Measurements from ENCODE around the genes LMO4 and GBP1.

DNA sequence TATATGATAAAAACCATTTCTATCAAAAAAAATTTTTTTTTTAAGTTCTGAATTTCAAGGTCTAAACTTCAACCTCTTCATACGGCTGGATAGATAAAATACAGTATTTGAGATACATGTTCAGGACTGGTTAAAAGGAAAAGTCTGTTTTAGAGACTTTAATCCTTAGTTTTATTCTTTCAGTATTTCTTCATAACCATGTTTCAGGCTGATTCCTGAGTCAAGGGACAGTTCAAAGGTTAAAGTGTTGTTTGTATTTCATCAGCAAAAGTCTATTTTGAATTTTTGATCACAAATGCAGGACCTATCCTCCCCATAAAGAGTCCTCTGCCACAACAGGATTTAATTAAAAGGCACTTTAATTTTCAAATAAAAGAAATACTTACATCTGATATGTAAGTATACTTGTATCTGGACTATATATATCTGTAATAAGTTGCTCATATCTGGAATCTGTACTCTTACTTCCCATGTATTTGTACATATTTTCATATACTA lies 53.5 kb downstream of the SELENOF start:
- RRBS: no CpG with 5 or more reads among the region's 1 CpG

DNA sequence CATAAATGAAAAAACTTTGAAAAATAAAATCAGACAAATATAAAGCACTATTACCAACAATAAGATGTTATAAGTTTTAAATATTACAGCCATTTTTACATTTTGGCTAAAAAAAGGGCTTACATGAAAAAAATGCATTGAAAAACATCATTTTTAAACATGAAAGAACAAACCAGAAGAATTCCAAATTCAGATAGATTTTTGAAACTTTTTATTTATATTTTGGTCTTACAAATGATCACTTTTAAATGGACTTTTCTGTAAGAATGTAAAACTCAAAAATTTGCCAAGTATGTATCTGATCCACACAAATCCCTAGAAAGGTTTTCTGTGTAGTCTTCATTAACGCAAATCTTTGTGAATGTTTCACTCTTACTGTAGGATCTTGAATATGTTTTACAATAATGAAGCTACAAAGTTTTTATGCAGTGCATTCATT lies 51.4 kb downstream of the SELENOF start:
- RRBS: no CpG with 5 or more reads among the region's 1 CpG

- RRBS: no CpG with 5 or more reads among the region's 6 CpGs
These were observed 206.9 kb upstream of the LMO4 start for GRCh38 chr1:87121818-87122173.

DNA sequence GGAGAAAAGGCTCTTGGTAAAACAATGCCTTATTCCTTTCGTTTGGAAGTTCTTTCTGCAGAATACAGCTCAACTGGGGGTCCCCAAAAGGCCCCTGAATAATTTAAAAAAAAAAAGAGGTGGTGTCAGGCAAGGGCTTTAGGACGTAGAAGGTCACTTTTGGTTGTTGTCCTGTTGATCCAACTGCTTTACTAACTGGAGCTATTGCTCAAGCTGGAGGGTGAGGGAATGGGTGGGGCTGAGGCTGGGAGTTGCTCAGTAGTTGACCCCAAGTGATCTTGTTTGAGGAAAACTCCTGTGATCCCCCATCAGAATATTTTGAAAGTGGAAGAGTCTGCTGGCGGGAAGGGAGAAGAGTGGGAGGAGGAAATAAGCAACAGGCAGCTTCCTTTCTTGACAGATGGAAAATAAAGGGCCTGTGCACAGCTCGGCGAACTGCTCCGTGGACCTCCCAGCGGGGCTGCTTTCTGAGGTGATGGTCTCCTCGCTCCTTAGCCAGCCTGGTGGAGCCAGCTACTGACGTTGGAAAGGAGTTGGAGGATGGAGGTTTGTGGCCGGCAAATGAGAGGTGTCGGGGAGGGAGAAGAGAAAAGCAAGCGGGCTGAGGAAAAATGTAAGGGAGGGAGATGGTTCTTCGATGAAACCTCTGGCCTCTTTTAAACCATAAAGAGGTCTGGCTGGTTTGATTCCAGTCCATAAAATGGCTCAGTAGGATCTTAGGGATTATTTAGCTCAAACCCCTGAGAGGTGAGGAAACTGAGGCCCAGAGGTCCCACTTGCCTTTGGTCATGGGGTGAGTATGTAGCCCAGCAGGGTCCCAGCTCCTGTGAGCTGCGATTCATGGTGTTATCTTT lies 199.0 kb upstream of the LMO4 start:
- RRBS: no CpG with 5 or more reads among the region's 14 CpGs

DNA sequence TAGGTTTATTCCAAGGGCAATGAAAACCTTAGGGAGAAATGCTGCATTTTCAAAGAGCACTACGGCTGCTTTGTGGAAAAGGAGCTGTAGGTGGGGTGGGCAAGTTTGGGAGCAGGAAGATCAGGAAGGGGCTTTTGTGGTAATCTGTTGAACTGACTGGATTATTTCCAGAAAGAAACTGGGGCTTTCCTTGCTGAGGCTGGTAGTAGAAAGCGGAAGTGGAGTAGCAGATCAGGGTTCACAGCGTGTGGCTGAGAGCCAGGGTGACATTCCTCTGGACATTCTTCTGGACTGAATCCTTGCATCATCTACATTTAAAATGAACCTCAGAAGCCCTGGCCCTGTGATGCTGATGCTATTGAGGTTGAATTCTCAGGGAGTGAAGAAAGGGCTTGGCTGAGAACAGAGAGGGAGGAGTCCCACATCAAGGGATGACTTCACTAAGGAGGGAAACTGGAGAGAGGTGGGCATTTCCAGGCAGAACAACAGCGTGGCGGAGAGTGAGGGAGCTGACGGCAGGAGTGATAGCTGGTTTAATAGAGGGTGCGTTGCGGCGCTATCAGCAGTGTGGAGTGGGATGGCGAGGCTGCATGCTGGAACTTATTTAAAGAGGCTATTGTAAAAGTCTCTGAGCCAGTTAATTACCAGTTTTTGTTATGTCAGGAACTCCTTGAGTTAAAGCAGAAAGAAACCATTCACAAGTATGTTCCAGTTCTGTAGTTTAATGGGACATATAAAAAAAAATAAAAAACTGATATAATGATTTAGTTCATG lies 102.3 kb upstream of the LMO4 start:
- RRBS: no CpG with 5 or more reads among the region's 10 CpGs

DNA sequence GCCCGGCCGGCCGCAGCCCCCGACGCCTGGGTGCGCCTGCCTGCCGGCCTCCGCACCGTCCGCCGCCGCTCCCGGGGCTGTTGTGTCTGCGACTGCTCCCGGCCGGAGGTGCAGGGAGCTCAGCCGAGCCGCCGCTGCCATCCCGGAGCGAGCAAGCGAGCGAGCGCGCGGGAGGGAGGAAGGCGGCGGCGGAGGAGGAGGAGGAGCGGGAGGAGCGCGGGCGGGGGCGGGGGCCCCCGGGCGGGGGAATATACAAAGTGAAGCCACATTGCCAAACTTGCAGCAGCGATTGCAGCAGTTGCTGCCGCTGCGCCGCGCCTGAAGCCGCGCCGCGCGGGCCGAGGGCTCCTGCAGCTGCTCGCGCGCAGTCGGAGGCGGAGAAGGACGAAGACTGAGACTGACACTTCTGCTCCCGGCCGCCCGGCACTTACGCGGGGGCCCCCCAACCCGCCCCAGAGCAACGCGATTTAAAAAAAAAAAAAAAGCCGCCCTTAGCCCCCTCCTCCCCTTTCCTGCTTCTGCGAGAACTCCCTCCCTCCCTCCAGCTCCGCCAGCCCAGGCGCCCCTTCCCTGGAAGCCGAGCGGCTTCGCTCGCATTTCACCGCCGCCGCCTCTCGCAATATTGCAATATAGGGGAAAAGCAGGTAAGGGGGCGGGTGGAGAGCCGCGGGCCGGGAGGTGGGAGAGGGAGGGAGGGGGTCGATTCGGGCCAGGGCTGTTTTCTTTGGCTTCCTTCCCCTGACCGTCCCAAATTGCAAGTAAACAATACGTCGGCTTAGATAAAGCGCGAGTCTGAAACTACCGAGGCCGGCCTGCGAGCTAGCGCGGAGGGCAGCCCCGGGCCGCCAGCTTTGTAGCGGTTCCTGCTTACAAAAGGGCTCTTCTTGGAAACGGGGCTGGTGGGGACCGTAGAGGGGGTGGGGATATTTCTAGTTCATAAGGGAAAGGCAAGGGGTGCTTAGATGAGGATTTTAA lies at the start of gene LMO4:
Gene LMO4, plus strand, starts transcription at position 280 of the 975 bp plus-strand sequence.
- RRBS: 3% methylated on average over 23 of the region's 94 CpGs

DNA sequence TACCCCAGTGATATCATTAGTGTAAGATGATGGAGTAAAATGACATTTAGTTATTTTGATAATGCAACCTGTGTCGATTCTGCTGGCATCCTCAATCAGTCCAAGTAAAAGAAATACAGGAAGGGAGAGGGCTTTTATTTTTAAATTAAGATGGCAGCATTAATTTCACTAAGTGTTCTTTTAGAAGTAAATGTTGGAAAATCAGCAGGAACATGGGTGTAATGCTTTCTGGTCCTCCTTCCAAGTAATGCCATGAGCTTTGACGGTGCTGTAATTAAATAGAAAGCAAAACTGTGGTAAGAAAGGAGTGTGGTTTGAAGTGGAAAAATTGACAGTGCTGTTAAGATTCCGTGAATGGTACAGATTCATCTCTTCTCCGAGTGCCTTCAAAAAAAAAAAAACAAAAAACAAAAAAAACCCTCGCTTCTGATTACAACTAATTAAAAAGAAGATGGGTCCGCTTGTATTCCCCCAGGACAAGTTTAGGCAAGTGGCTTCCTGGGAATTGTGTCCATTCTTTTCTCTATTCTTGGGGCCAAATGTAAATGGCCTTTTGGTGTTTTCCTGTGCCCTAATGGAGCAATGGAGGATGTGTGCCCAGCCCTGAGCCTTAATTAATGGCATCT lies 5.0 kb downstream of the LMO4 start:
- RRBS: no CpG with 5 or more reads among the region's 6 CpGs

GRCh38 chr1:87449137-87450173 lies 120.8 kb downstream of the LMO4 start:
- RRBS: no CpG with 5 or more reads among the region's 9 CpGs

DNA sequence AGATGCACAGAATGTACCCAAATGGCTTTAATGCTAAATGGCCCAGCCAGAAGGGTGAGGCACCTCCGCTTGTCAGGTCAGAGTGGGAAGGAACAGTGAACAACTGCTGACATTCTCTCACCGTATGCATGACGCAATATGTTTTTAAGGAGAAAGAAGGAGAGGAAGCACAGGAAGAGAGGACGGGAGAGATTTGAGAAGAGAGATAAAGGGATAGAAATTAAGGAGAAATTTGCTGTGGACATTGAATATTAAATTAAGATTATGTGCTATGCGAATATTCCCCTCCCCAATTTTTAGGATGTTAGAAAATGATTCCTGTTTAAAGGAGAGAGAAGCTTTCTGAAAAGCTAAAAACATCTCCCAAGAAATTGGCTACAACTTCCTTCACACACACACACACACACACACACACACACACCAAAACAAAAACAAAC lies 525.5 kb downstream of the LMO4 start:
- RRBS: no CpG with 5 or more reads among the region's 5 CpGs

DNA sequence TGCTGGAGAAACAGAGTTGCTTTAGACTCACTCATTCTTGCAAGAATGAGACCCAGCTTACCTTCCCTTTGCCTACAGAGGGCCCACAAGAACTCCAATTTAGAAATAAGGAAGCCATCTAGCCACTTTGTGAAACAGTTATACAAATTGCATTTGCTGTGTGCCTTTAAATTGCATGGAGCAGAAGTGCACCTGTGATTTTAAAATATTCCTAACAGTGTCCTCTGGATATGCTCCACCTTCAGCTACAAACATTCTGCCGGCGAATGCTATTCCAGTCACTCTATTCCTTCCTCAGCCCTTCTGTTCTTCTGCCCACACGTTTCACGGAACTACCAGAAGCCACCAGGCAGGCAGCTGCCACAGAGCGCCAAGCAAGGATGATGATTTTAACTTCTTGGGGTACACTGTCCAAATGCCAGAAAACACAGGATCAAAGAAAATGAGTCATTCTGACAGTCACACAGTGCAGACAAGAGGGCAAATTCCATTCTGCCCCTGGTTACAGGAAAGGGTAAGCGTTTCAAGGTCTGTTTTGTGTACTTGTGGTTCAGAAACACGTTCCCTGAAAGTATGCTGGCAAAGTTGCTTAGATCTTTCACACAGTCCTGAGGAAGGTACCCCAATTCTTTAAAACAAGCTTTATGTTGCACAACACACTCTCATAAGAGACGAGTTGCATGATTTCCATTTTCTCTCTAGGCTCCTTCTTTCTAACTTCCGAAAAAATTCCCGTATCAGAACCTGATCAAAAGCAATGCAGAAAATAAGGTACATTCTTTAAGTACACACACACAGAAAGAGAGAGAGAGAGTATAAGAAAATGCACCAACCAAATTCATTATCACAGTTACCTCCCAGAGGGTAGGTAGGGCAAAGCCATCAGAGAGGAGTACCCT lies 508.4 kb upstream of the PKN2 start:
- RRBS: no CpG with 5 or more reads among the region's 10 CpGs

DNA sequence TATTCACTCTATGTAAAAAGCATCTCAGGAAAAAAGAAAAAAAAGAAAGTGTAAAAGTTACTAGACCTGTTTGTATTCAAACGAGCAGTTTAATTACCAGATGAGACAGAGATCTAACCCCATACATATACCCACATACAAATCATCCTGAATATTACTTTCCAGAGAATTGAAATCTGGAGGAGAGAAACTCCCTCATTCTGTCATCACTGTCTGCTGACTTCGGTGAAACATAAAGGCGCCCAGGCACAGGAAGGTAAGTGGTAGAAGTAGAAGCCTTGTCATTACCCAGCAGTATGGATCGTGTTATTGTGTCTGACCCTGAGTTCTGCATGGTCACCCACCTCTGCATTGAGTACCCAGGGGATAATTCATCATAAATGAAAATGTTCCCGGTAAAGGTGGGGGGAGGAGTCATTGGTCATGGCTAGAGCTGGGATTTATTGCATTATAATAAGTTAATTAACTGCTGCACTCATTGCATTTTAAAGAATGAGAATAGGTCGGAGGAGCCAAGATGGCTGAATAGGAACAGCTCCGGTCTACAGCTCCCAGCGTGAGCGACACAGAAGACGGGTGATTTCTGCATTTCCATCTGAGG lies 342.6 kb upstream of the PKN2 start:
- RRBS: no CpG with 5 or more reads among the region's 10 CpGs

GRCh38 chr1:88647090-88647653 lies 36.9 kb upstream of the PKN2 start:
- RRBS: no CpG with 5 or more reads among the region's 3 CpGs

DNA sequence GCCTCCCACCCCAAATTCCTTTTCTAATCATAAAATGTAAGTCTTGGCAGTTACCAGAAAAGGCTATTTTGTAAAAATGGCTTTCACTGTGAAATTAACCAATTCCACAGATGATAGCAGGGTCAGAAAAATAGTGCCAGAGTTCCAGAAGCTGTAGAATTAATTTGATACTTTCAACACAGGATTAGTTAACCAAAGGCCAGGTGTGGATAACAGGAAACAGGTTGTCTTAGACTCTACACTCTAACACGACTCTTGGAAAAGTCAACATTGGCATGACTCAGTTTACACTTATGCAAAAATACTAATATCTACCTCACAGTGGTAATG lies 1.0 kb downstream of the GTF2B start:
- RRBS: no CpG with 5 or more reads among the region's 1 CpG

DNA sequence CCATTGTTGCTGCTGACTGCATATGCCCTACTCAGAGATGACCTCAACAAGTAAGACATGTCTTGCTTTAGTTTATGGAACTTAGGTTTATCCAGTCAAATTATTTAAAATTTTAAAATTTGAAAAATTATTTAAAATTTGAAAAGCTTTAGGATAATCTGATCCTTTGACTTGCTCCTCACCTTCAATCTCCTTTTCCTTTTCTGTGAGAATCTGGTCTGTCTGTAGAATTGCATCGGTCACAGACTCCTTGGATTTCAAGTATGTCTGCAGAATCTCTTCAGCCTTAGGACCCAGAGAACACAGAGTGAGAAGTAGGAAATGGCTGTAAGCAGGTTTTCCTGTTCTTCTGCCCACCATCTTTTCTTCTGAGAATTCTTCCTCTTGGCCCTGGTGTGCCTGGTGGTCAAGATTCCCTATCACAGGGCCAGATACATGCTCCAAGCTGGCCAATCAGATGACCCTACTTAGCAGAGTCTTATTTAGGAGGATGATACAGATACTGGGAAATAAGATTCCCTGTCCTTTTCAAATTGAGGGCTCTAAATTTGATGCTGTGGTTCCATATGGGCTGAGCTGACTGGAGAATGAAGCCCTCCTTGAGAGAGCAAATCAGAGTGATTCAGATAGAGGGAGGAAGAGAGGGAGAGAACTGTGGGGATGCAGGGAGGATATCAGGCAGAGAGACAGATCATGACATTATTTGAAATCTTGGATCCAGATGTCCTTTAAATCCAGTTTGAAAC lies 13.3 kb downstream of the GBP3 start:
- RRBS: no CpG with 5 or more reads among the region's 1 CpG

DNA sequence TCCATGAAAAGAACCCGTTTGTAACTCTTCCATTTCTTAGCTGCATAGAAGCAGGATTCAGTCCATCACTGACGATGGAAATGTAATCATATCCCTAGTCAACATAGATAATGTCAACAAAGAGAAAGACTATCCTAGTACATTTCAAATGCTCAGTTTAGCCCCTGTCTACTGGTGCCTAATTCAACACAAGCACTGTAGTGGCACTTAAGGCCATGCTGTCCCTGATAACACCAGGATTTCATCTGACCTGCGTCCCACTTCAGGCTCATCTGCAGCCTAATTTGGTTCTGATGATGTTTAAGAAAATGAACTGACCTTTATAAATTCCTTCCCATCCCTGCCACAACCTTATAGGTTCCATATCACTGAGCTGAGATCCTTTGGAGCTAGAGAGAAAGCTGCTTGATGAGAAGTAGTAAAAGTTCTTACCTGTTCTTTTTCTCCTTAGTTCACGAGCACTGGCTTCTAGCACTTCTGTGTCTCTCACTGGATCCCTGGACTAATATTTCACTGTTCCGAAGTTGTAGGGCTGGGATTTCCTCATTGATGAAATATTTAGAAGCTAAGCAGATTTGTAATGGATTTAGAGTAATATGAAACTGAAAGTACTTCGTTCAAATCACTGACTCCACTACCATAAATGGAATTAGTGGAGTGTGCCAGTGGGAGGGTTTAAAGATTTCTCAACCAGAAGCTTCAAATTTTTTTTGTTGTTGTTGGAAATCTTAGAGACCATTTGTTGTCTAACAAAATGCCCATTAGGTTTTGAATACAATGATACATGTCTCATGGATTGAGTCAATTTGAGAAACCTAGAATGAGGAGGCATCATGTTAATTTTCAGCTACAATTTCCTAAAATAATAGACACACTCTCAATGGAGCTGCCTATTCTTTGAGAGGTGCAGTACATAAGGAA lies at the start of gene GBP1:
Gene GBP1, minus strand, starts transcription at position 481 of the 921 bp plus-strand sequence.
- RRBS: no CpG with 5 or more reads among the region's 6 CpGs

DNA sequence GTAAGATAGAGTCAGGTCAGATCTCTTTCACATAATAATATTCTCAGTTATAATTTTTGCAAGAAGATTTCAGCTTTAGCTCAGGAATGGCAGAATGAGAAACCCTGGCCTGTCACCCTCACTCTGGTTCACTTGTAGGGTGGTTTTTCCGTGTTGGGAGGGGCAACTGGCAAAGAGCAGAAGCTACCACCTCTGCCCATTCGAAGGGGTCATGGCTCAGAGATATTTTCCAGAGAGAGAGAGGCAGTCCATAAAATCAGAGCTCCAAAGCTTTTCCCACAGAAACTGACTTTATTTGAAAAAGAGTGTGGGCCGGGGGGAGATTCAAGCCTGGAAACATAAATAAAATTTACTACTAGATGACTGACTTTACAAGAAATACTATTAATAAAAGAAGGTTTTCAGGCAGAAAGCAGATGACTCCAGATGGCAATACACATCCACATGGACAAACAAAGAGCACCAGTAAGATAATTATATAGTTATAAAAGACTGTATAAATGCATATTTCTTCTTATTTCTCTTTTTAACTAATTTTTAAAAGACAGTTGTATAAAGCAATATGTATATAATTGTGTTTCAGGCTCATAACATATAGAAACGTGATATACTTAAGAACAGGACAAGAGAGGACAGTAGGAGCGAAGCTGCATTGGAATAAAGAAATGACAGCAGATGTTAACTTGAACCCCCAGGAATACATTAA lies 3.8 kb upstream of the GBP1 start:
- RRBS: no CpG with 5 or more reads among the region's 5 CpGs

GRCh38 chr1:89112438-89113272 lies 13.3 kb downstream of the GBP2 start:
- RRBS: 67% methylated on average over 1 of the region's 6 CpGs

DNA sequence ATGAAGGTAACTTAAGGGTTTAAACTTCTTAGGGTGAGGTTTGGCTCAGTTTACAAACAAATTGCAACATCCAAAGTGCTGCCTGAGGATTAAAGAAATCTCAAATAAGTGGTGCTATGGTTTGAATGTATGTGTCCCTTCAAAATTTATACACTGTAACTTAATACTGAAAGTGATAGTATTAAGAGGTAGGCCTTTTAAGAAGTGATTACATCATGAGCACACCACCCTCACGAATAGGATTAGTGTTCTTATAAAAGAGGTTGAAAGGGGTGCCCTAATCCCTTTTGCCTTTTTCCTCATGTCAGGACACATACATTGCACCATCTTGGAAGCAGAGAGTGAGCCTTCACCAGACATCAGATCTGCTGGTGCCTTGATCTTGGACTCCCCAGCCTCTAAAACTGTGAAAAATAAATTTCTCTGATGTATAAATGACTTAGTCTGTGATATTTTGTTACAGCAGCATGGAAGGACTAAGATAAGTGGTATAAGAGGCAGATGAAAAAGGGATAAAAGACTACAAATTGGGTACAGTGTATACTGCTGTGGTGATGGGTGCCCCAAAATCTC lies 6.6 kb upstream of the GBP5 start:
- RRBS: no CpG with 5 or more reads among the region's 1 CpG

- RRBS: no CpG with 5 or more reads among the region's 3 CpGs
These were observed 14.1 kb upstream of the GBP5 start for GRCh38 chr1:89286548-89287420.